ENCODE results near the gene FAM98A.

DNA sequence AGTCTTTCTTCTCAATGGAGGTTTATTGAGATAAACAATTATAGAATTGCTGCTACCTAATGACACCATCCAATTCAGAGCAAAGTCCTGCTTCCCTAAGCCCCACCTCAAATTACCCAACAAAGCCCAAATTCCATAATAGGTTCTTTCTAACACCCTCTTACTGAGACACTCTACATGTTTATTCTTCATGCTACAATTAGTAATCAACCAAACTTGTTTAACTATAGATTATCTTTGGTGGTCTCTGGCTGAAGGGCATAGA lies 322.3 kb downstream of the CLIP4 start:
- PRO-cap, 2 experiments, result no peak in any of the 2 experiments
- RAMPAGE, long total RNA, 5 experiments, result no peak in any of the 5 experiments

DNA sequence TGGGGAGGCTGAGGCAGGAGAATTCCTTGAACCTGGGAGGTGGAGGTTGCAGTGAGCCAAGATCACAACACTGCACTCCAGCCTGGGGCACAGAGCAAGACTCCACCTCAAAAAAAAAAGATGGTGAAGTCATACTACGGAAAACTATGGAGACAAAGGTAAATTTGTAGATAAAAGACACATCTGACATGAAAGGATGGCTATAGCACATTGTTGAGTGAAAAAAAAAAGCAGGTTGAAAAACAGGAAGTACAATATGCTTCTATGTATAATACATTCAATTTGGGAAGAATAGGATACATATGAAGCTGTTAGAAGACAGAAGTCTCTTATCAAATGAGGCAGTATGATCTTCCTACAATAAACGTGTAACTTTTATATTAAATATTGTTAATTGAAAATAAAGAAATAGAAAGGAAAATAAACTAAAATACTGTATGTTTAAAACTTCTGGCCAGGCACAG lies 1.8 kb upstream of the YPEL5 start:
- PRO-cap, 2 experiments, result no peak in any of the 2 experiments
- RAMPAGE, long total RNA, 5 experiments, result no peak in any of the 5 experiments

DNA sequence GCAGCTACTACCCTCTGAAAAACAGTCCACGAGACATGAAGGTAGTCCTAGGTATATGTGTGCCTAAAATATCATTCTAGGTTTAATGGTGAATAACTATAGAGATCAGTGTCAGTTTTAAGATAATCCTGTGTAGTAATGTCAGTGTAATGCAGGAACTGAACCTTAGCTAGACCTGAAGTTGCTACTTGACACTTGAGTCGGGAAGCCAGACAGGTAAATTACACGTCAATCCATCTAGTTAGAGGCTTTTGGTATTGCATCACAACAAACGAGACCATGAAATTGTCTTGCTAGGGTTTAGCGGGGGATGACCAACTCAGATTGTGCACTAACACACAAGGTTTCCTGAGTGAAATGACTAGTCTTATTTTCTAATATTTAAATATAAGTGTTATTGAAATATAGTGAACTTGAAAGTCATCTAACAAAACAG lies 2.0 kb downstream of the YPEL5 start:
- PRO-cap, 2 experiments, result no peak in any of the 2 experiments
- RAMPAGE, long total RNA, 5 experiments, result no peak in any of the 5 experiments

GRCh38 chr2:30232651-30233238 lies 1.4 kb downstream of the LBH start:
- PRO-cap, 2 experiments, result peak in 2 of 2 experiments; most common plus-strand start chr2:30232769 (in 1); most common minus-strand start chr2:30232796 (in 2)
- RAMPAGE, long total RNA, 5 experiments, result no peak in any of the 5 experiments

DNA sequence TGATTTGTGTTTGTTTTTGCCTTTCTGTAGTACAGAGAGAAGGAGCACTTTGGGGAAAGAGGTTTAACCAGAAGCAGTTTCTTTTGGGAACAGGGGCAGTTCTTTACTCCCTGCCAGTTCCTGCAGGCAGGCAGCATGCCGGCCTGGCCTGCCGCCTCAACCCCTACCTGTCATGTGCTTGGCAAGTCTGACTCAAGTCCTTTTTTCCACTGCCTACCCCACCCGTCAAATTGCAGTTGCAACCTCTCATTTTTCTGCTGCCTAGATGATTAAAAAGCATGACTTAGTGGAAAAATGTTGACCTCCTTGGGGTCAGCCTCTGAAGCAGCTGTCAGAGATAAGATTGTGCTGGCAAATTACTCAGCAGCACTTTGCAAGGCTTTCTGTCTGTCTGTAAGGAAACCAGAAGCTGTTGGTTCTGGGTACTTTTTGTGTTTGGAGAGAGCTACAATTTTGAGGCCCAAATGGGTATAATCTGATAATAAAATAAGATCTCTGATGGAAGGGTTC lies 21.7 kb downstream of the LBH start:
- PRO-cap, 2 experiments, result peak in 2 of 2 experiments; most common plus-strand start position 334 of the sequence (in 1); most common minus-strand start position 174 of the sequence (in 1)
- RAMPAGE, long total RNA, 5 experiments, result no peak in any of the 5 experiments

- PRO-cap, 2 experiments, result no peak in any of the 2 experiments
- RAMPAGE, long total RNA, 5 experiments, result no peak in any of the 5 experiments
Measured at GRCh38 chr2:30808793-30809454, 1.7 kb upstream of the CAPN13 start.

GRCh38 chr2:30979859-30980425 lies 158.3 kb downstream of the GALNT14 start:
- PRO-cap, 2 experiments, result no peak in any of the 2 experiments
- RAMPAGE, long total RNA, 5 experiments, result no peak in any of the 5 experiments

GRCh38 chr2:31174453-31174775 lies 36.2 kb upstream of the GALNT14 start:
- PRO-cap, 2 experiments, result peak in 2 of 2 experiments; most common plus-strand start chr2:31174559 (in 2)
- RAMPAGE, long total RNA, 5 experiments, result no peak in any of the 5 experiments

GRCh38 chr2:31255643-31256864 lies 22.1 kb downstream of the EHD3 start:
- PRO-cap, 2 experiments, result no peak in any of the 2 experiments
- RAMPAGE, long total RNA, 5 experiments, result no peak in any of the 5 experiments

GRCh38 chr2:31558301-31558744 lies 22.4 kb downstream of the SRD5A2 start:
- PRO-cap, 2 experiments, result no peak in any of the 2 experiments
- RAMPAGE, long total RNA, 5 experiments, result no peak in any of the 5 experiments

DNA sequence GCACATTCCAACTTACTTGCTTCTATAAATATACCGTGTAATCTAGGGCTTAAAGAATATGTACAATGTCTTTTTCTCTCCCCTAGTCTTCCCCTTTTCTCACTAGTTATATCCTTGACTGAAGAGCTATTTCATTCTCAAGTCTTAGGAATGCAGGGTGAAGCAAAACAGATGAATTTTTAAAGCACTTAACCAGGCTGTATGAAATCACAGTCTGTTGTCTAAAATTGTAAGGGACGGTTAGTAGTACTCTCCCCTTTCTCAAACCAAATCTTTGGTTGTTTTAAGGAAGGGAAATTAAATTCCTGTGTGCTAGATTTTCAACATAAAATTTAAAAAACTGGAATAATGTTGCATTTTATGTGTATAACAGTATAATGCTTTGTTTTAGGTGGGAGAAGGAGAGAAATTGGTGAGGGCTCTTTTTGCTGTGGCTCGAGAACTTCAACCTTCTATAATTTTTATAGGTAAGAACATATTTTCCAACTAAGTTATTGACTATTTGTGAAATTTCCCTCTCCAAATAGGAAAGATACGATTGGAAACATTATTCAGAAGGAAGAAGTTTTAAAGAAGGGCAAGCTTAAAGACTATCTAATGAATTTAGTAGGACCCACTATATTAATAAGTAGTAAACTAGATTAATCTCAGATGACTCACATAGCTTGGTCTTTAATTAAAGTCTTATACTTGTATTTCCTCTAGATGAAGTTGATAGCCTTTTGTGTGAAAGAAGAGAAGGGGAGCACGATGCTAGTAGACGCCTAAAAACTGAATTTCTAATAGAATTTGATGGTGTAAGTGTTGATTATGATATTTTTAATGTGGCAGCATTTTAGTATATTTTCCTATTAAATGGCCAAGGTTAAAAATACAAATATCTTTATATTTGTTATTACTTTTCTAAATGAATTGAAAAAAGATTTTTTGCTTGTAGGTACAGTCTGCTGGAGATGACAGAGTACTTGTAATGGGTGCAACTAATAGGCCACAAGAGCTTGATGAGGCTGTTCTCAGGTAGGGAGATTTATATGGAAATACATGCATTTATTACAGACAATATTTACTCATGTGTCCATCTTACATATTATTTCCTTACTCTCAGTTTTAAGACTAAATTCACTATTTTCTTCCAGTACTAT lies 29.1 kb upstream of the SLC30A6 start:
- PRO-cap, 2 experiments, result peak in 2 of 2 experiments; most common plus-strand start position 210 of the sequence (in 2); most common minus-strand start position 91 of the sequence (in 1)
- RAMPAGE, long total RNA, 5 experiments, result no peak in any of the 5 experiments

DNA sequence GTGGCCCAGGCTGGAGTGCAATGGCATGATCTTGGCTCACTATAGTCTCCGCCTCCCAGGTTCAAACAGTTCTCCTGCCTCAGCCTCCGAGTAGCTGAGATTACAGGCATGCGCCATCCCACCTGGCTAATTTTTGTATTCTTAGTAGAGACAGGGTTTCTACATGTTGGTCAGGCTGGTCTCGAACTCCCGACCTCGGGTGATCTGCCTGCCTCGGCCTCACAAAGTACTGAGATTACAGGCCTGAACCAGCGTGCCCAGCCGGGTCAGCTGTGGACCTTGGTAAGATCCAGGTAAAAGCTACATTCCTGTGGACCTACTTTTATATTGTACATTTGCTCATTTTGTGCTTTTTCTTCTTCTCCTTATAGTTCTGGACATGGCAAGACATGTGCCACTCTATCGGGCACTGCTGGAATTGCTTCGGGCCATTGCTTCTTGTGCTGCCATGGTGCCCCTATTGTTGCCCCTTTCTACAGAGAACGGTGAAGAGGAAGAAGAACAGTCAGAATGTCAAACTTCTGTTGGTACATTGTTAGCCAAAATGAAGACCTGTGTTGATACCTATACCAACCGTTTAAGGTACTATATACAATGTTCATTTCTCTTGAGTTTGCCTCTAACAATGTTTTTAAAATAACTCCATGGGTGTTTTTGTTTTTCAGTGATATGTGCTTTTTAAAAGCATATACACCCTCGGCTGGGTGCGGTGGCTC lies 52.9 kb upstream of the TTC27 start:
- PRO-cap, 2 experiments, result no peak in any of the 2 experiments
- RAMPAGE, long total RNA, 5 experiments, result no peak in any of the 5 experiments

GRCh38 chr2:32977126-32977696 lies 30.5 kb downstream of the LTBP1 start:
- PRO-cap, 2 experiments, result no peak in any of the 2 experiments
- RAMPAGE, long total RNA, 5 experiments, result no peak in any of the 5 experiments

GRCh38 chr2:33108529-33109316 lies 162.0 kb downstream of the LTBP1 start:
- PRO-cap, 2 experiments, result no peak in any of the 2 experiments
- RAMPAGE, long total RNA, 5 experiments, result no peak in any of the 5 experiments

GRCh38 chr2:33137211-33137608 lies 190.5 kb downstream of the LTBP1 start:
- PRO-cap, 2 experiments, result no peak in any of the 2 experiments
- RAMPAGE, long total RNA, 5 experiments, result no peak in any of the 5 experiments

GRCh38 chr2:33273260-33273918 lies 203.1 kb upstream of the RASGRP3 start:
- PRO-cap, 2 experiments, result no peak in any of the 2 experiments
- RAMPAGE, long total RNA, 5 experiments, result no peak in any of the 5 experiments

- PRO-cap, 2 experiments, result peak in 2 of 2 experiments; most common plus-strand start chr2:33599571 (in 2); most common minus-strand start chr2:33599275 (in 2)
- RAMPAGE, long total RNA, 5 experiments, result start-site peak on the minus strand in 2 of 5 experiments, at chr2:33599226-33599298 at its widest, 143 to 313 reads per replicate
Measured at GRCh38 chr2:33599130-33600033, at the start of gene FAM98A. Gene FAM98A, minus strand, starts transcription at chr2:33599299.

DNA sequence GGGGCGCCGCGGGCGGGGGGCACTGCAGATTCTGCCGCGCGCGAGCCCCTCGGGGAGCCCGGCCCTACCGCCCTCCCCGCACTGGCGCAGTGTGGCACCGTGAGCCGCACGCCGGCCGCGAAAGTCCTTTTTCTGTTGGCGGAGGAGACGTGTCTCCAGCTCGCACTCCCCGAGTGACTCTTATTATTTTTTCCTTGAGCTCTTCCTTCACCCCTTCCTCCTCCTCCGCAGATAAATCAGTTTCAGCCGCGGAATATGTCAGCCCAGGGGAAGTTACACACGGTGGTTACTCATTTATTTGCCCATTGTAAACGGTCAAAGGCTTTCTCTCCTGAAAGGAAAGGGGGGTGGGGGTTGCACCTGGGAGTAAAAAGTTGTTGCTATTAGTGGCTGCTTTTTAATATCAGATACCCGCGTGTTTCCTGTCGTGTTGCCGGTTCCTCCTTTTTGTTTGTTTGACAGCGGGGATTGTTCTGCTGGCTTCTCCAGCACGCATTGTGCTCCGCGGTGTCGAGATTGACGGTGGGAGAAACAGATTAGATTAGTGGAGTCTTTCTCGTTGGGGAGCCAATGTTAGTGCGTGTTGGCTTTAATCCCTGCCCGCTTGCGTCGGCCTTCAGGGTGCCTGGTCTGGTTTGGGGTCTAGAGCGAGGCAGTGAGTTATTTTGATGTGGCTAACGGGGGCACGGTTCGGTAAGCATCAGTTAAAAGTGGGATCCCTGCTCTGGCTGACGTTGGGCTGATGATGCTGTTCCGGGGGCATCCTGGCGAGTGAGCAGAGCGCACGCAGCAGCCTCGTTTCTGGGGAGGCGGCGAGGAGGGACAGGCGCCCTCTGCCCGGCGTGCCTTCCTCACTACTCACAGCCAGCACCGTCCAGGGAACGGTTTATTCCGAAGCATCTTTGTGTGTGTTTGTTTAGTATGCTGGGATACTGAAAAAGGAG lies 1.6 kb downstream of the CRIM1 start:
- PRO-cap, 2 experiments, result peak in 2 of 2 experiments; most common plus-strand start position 495 of the sequence (in 2); most common minus-strand start position 182 of the sequence (in 2)
- RAMPAGE, long total RNA, 5 experiments, result no peak in any of the 5 experiments

DNA sequence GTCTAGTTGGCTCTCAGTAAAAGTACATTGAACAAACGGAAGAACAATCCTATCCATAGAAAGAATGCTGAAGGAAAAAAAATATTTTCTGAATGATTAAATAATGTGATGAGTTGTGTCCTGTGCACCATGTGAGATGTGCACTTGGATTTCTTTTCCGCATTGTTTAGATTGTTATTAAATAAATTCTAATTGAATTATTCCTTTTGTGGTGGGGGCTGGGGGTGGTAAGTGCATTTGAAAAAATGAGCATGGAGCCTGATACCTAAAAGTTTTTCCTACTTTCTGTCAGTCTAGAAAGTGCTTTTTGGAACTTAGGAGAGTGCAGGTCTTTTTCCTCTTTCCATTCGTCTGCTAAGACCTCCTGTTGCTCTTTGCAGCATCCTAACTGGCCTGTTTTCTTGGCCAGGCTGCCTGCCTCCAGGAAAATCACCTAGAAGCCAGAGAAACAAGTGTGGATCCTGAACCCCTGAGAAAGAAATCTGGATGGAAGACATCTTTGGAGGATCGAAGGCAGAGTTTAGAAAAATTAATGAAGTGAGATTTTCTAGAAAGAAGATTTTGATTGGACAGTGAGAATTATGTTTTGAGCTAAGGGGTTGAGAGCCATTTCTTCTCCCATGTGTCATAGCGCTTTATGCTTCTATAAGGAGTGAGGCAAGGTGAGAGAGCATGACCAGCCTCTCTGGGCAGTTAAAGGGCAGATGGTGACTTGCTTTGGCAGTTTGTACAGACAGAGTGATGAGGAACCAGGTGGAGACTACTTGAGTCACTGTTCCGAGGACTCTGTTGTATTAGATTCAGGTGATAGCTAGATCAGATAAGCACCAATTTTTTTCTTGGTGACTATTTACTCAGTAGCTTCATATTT lies 4.2 kb downstream of the CRIM1 start:
- PRO-cap, 2 experiments, result no peak in any of the 2 experiments
- RAMPAGE, long total RNA, 5 experiments, result no peak in any of the 5 experiments

DNA sequence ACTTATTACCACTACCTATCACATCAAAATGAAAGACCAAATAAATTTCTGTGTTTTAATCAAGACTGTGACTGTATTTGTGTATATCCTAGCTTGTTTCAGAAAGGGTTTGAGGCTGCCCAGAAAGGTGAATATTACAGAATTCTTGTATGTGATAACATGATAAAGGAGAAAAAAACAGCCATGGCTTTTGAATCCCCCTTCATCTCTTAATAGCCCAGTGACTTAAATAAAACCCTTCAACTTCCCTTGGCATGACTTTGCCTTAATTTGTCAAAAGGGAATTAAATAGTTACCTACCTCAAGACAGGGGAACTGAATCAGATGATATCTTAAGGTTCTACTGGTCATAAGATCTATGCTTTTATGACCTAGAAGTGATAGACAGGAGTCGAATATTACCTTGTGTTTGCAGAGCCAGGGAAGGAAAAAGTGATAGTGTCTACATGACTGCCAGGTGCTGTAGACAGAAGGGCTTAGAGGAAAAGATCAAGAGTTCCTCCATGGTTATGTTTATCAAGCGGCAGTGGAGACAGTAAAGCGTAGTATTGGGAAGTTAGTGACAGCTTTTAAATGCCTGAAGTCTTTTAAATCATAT lies 11.7 kb downstream of the CRIM1 start:
- PRO-cap, 2 experiments, result no peak in any of the 2 experiments
- RAMPAGE, long total RNA, 5 experiments, result no peak in any of the 5 experiments

Data from thyroid gland (tissue), 7 donors.